ENCODE measurements around a stretch of chr2.

GRCh38 chr2:144380935-144381930 is 48.9 kb upstream of the GTDC1 start:
- PRO-cap, result no peak

DNA sequence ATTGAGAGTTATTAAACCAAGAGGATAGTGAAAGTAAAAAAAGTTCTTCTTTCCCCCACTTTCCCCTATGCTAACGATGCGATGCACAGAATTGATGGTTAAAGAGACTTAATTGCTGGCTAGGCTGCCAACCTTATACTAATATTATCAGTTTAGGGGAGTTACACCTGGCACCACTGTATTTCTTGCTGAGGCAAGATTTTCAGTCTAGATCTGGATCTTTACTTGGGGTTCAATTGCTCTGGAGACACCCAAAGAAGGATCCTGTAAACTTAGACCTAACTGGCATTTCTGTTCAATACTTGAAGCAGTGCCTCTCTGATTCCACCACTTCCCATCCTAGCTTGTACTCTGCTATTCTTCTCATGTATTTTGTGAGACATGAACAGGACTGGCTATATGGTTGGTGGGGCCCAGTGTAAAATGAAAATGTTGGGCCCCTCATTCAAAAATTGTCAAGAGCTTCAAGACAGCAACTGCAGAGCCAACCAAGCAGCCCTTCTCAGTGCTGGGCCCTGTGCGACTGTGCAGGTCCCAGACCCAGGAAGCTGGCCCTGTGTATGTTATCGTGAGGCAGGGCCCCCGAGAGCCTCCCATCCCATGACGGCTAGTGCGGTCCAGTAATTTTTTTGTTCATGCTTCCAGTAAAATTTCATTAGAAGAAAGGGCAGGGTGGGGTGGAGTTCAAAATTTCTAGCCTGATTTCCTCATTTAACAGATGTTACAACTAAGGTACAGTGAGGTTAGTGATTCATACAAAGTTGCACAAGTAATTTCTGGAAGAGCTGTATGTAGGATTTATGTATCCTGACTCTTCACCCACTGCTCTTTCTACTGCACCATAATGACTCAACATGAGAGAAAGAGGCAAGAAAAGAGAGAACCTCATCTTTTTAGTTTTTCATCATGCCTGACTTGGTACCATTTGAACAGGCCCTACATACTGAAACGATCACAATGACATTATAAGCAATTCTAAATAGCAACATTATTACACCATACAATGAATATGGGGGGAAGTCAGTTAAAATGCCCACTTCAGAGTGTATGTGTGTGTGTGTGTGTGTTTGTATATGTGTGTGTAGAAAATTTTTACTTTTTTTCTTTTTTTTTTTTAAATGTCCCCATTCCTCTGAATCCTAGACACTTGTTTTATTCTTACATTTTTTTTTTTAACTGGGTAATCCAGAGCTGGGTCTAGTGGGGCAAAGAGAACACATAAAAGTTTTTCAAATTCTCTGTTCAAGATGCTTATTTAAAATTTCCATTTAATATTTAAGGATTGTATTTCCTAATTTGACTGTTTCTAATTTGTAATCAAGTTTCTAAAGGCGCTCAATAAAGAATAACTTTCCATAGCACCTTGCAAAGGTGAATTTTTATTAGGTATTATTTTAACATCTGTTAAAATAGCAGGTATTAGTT is 82.1 kb upstream of the GTDC1 start:
- PRO-cap, result unidirectional peak, minus-strand start at position 527 of the sequence

DNA sequence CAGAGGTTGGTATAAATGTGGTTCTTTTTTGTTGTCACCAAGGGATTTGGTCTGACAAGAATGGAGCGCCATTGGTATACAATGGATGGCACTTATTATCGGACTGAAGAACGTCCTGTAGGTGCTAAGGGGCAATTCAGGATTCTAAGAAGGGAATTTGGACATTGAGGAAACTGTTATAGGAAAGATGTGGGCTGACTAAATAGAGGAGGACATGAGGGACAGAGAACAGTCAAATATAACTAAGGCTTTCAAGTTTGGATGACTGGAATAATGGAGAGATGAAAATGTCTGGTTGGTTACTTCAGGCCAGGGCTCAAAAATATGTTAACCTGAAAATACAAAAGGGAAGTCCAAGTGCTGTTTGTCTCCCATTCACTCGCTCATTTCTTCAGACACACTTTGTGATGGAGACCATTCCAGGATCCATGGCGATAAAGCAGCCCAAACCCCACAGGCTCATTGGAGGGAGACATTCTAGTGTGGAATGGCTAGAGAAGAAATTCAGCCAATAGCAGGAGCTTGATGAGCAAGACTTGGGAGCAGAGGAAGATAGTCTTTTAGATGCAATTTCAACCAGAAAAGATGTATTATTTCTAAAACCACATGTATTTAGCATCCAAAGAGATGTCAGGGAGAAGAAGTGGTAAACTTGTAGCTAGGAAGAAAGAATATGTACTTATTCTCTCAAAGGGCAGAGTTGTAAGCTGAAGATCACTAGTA is 88.6 kb upstream of the GTDC1 start:
- PRO-cap, result no peak

DNA sequence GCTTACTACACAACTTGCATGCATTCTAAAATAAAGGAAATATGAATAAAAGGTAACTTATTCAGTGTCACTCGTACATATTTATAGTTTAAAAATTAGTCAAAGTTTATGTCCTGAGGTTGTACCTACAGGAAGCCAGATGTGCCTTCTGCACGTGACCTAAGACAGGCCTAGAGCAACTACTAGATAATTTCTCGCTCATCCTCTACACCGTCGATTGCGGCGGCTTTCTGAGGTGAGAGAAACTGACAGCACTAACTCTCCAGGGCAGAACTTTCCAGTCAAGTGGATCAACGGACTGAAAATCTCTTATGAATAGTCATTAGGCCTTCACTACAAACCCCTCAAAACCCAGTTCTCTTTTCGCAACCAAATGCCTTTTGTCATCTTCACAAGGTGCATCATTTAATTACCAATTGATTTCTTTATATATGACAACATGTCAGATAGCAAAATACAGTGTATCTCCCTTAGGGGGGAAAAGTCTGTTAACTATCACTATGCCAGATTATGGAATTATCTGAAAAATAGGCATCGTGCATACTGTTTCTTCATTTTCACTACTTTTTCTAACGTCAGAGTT is 54.1 kb downstream of the ZEB2 start:
- PRO-cap, result unidirectional peak, plus-strand start at position 216 of the sequence

DNA sequence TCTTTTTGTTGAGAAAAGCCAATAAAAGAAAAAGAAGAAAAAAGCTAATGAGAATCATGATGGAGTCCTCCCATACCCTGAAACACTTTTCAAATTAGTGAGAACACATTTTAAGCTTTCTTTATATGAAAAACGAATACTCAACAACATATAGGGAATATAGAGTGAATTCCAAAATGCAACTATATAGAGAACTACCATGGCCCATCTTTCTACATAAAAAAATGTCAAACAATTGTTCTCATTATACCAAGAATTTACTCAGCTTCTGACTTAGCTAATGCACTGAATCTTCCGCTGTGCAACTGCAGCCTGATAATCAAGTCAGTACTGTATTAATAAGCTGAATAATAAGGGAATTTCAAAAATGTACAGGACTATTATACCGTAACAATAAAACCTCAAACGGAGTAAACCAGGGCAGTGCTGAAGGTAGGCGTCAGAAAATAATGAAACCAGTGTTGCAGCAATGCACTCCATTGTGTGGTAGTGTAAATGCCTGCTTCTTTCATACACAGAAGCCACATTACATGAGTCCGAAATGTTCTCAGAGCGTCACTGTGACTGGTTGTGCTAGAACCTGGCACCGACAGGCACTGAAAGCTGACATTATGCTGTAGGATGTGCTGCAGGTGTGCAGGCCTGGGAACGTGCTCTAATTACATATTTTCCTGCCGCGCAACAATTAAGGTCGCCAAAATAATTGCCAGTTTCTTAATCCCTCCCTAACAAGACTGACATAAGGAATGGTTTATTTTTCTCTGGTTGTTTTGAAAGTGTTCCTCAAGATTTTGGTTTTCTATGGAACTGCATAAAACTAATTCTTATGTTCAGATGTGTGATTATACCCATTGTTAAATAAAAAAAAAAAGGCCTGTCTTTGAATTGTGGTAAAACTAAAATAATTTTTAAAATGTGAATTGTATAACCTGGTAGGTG is 53.3 kb downstream of the ZEB2 start:
- PRO-cap, result no peak

DNA sequence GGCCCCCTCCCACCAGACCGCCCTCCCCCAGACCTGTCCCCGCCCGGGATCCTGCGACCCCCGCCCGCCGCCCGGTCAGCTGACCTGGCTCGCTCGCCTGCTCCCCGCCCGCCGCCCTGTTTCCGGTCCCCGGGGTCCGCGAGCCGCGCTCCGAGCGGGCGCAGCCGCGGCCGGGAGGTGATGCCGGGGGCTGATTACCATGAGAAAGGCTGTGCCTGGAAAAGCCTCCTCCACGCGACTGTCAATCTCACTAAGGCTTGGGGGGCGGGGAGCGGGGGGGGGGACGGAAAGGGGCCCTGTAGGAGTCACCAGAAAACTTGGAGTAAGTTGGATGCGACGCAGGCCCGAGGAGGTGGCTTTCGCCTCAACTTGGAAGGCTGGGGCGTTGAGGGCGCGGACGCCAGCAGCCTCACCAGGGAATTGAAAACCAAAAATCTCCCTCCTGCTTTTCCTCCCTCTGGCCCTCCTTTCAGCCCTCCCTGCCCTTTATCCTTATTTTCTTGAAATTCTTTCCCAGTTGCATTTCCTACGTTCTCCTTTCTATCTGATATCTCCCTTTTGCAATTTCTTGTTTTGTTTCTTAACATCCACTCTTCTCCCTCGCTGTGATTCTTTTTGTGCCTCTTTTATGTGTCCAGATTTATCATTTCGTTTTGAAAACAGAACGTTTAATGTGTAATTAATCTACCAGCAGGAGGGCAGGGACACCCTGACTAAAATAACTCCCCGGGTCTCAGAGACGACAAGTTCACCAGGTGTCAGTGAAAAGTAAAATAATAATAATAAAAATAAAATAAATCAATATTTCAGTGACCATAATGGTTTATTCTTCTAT is 4.6 kb upstream of the ZEB2 start:
- PRO-cap, result bidirectional peak, plus-strand start at position 128 of the sequence, minus-strand start at position 152 of the sequence; bidirectional peak, plus-strand start at position 325 of the sequence, minus-strand start at position 422 of the sequence

DNA sequence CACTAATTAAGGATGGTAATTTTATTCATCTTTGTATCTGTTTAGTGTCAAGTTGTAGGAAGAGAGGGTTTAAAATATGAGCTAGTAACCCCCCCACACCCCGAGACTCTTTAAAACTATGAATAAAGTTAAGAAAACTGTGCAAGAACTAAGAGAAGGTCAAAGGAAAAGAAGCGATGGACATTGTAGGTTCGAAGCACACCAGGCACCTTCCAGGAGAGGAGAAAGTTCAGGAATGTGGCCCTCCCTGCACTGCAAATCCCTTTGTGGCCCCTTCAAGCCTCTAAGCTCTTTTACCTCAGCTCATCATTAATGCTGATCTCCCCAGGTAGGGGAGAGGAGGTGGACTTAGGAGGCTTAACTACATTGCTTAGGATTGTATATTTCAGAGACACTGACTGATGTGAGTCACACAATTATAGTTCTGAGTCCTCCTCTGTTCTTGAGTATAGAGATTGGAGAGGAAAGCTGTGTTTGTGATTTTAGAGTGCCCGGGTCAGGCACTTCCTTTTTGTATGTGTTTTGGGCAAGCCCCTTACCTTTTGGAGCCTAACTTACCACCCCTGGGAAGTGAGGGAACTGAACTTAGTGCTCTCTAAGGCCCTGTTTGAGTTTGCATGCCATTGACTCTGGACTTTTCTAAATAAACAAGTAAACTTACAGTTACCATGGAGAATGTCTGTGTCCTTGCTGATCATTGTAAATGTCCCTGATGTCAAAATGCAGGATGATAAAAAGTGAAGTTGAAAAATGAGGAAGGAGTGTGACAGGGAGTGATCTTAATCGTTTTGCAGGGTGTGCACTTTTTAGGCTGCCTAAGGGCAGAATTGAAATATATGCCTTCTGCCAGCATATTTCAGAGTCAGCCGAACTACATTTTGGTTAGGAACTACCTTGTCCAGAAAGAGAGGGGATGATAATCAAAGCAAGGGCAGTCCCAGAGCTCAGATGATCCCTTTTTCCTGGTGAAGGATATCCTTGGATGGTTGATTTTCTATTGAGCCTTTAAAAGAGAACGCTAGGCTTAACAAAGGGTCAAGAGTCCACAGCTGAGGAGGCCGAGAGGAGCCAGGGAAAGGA is 140.9 kb upstream of the ZEB2 start:
- PRO-cap, result bidirectional peak, plus-strand start at position 852 of the sequence, minus-strand start at position 705 of the sequence

GRCh38 chr2:144703739-144704430 is 184.0 kb upstream of the ZEB2 start:
- PRO-cap, result no peak

DNA sequence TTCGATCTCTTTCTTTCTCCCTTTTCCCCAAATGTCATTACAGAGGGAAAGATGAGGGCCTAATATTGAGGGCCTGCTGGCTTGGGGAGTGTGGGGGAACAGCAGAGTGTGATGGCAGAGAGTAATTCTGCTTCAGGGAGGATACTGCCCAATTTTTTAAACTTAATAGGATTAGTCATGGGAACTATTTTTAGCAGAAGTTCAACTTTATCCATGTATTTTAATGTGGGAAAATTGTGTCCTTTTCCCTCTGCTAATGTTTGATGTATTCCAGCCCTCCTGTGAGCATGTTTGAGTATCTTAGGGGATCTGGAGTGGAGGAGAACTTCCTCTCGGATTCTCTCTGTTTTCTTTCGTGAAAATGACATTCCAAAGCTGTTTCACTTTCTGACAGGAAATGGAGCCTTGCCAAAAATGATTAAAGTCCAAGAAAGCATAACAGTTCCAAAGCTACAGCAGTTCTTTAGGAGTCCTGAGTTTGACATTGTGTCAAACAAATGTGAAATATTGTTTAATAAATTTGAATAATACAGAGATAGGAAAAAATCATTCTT is 418.4 kb upstream of the ZEB2 start:
- PRO-cap, result no peak

GRCh38 chr2:144999022-144999855 is 479.3 kb upstream of the ZEB2 start:
- PRO-cap, result no peak

DNA sequence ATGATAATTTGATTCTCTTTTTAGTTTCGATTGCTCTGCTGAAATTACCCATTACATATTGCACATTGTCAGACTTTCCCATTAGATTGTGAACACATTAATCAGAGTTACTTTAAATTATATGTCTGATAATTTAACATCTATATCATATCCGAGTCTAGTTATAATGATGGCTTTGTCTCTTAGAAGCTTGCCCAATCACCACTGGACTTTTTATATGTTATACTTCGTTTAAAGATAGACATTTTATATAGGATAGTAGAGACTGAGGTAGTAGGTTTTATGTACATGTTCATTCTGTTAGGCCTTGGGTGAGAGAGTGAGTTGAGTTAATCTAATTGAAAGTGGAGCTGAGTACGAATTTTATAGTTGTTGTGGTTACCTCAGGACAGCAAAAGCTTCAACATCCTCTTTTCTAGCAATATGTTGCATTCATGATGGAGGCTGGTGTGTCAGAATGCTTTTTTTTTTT is 895.9 kb upstream of the ZEB2 start:
- PRO-cap, result no peak

GRCh38 chr2:147297688-147298386 is 547.0 kb upstream of the ACVR2A start:
- PRO-cap, result no peak

- PRO-cap, result bidirectional peak, plus-strand start at chr2:147845407, minus-strand start at chr2:147845262
Measured at GRCh38 chr2:147845347-147845568, 429 bp downstream of the ACVR2A start.

DNA sequence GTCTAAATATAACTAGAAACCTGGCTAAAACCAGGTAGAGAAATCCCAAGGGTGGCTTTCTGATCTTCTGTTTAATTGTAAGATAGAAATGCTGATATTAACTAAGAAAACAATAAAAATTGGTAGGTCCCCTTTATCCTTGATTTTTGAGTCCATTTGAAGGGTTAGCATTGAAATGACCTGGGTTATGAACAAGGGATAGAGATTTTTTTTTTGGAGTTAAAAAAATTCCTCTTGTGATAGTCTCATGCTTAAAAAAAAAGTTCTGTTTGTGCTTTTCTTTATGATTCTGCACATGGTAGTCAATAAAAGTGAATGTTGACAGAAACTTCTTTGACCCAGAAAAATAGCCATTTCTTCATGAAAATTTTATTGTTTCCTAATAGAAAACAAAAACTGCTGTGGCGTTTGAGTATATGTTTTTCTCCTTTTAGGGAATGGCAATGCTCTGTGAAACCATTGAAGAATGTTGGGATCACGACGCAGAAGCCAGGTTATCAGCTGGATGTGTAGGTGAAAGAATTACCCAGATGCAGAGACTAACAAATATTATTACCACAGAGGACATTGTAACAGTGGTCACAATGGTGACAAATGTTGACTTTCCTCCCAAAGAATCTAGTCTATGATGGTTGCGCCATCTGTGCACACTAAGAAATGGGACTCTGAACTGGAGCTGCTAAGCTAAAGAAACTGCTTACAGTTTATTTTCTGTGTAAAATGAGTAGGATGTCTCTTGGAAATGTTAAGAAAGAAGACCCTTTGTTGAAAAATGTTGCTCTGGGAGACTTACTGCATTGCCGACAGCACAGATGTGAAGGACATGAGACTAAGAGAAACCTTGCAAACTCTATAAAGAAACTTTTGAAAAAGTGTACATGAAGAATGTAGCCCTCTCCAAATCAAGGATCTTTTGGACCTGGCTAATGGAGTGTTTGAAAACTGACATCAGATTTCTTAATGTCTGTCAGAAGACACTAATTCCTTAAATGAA is 82.1 kb downstream of the ACVR2A start:
- PRO-cap, result no peak

DNA sequence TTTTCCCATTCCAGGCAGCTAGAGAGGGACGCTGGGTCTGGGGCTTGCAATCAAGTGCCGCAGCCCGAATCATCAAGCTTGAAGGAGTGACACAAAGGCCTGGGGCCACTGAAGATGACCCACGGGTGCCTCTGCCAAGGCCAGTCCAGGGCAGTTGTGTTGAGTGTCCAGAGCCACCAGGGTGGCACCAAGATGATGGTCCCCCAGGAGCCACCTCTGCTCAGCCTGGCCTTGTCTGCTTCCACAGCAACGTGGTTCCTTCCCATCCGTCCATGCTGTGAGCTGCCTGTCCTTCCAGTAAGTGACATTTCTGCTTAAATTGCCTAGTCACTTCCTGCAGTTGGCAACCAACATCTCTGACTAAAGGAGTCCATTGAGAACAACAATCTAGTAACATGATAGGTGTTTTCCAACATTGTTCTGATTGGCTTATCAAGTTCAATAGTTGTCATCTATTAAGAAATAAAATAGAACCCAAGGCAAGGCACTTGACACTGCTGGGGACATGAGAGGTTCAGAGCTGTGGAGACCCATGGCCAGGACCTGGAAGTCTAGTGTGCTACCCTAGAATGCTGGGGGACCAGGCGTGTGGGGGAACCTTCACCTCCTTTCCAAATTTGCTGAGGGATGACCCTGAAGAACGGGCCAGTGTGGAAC is 99.1 kb upstream of the EPC2 start:
- PRO-cap, result no peak

- PRO-cap, result no peak
Measured at GRCh38 chr2:148812472-148812683, 62.6 kb upstream of the KIF5C start.

GRCh38 chr2:148815120-148815319 is 60.0 kb upstream of the KIF5C start:
- PRO-cap, result no peak

DNA sequence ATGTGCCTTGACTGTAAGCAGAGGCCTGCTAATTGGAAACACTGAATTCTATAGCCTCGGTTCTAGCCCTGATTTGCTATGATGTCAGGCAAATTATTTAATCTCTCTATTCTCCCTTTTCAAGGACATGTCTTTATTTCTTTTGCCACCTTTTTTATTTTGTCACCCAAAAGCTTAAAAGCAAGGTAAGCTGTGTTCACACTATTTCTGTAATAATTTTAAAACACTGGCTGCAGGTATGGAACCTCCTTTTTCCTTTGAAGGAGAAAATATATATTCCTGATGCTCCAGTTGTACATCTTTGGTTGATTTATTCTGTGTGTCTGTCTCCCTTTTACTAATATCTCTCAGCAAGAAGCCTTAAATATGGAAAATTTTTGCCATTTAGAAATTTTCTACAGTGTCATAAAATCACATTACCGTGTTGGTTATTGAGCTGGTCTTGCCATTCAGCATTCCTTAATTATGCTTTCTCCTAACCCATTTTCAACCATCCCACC is 47.3 kb downstream of the KIF5C start:
- PRO-cap, result no peak

DNA sequence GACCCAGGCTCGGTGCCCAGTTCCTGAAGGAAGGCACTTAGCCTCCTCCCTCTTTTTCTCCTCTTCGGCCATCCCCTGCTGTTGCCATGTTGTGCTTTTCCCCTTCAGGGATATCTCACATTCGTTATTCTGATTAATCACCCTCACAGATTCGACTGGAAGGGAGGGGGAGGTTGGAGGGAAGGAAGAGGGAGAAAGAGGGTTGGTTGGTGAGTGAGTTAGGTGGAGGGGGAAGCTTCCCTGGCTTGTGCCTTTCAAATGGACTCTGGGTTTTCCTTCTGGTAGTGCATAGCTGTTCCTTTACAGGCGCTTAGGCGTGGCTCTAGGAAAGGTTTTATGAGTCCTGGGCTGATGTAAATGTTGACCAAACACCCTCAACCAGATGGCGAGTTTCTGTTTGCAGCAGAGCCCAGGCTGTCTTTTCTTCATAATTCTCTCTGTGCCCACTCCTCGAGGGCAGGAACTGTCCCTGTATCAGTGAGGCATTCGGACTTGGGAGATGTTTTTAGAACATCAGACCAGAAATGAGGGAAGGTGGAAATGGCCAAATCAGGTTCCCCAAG is 38.9 kb upstream of the LYPD6B start:
- PRO-cap, result no peak

- PRO-cap, result no peak
Measured at GRCh38 chr2:149005513-149006282, 32.8 kb upstream of the LYPD6B start.